ENCODE results near the genes OR10W1, OR5B17, OR5B3, GLYATL1B, FAM111A and OOSP2.

GRCh38 chr11:57776026-57776578 lies 14.5 kb downstream of the CTNND1 start:
- PRO-cap, 4 experiments = no peak in any of the 4 experiments
- RAMPAGE, long total RNA, 4 experiments = no peak in any of the 4 experiments

- PRO-cap, 4 experiments = no peak in any of the 4 experiments
- RAMPAGE, long total RNA, 4 experiments = no peak in any of the 4 experiments
These were observed 71.5 kb downstream of the CTNND1 start for GRCh38 chr11:57833073-57833461.

- PRO-cap, 4 experiments = no peak in any of the 4 experiments
- RAMPAGE, long total RNA, 4 experiments = no peak in any of the 4 experiments
These were observed at the start of gene OR10W1 for GRCh38 chr11:58268016-58268664. OR10W1 (minus strand) TSS chr11:58268260.

GRCh38 chr11:58358887-58359291 lies at the start of gene OR5B17:
OR5B17 (minus strand) TSS chr11:58359069.
- PRO-cap, 4 experiments = no peak in any of the 4 experiments
- RAMPAGE, long total RNA, 4 experiments = no peak in any of the 4 experiments

DNA sequence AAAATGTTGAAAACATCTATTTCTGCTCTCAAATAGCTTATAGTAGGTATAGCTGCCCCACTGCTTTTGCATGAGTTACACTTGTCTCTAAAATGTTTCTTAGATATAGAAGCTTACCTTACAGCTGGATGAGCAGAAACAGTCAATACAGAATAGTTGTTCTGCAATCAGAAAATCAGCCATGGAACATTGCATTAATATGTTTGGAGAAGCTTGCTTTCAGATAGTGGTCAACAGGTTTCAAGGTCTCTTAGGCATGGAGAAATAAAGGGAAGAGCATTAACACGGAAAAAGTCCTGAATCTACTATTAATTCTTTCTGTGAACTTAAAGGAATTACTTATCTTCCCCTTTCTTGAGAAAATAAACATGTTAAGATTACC lies at the start of gene OR5B3:
Gene OR5B3, minus strand, starts transcription at position 191 of the 382 bp plus-strand sequence.
- PRO-cap, 4 experiments = no peak in any of the 4 experiments
- RAMPAGE, long total RNA, 4 experiments = no peak in any of the 4 experiments

- PRO-cap, 4 experiments = no peak in any of the 4 experiments
- RAMPAGE, long total RNA, 4 experiments = no peak in any of the 4 experiments
These were observed 10.9 kb upstream of the GLYATL1 start for GRCh38 chr11:58928068-58929086.

DNA sequence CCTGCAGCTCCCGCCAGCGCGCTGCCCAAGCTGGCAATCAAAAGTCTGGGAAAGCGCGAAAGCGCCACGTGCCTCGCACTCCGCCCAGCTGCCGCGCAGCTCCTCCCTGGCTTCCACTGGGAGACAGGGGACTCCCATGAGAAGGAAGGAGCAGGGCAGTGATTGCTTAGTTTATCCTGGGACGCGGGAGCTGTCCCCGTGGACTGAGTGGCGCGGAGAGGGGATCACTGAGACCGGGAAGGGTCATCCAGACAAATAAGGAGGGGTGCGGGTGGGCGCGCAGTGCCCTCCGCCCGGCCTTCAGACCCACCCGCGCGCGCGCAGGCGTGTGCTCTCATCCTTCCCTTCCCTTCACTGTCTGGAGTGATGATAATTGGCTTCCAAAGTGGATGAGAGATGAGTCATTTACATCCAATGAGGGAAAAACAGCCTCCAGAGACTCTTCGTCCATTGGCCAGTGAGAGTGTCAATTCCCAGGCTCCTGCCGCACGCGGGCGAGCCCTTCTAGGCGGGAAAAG lies 23.1 kb upstream of the GLYATL1B start:
- PRO-cap, 4 experiments = no peak in any of the 4 experiments
- RAMPAGE, long total RNA, 4 experiments = no peak in any of the 4 experiments

DNA sequence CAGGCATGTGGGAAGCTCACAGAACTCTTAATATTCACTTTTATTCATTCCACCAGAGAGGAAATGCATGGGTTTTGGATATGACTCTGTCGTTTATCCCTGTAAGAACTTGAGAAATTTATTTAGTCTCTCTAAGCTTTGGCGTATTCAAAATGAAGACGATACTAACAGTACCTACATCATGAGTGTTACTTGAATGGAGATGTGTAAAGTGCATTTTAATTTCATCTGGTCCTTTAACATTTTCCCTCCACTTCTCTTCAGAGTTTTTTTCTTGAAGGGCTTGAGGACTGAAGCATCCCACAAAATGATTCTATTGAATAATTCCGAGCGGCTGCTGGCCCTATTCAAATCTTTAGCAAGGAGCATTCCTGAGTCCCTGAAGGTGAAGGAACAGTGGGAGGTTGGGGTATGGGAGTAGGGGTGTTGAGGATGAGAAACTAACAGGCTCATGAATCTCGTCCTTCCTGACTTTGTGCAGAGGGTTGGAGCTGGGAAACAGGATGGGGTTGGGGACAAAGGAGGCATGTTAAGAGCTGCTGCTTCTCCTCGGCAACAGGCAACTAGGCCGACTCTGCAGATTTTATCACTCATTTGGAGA lies at the start of gene GLYATL1B:
Gene GLYATL1B, plus strand, starts transcription at position 308 of the 601 bp plus-strand sequence.
- PRO-cap, 4 experiments = no peak in any of the 4 experiments
- RAMPAGE, long total RNA, 4 experiments = no peak in any of the 4 experiments

- PRO-cap, 4 experiments = peak in 4 of 4 experiments; most common plus-strand start chr11:59142703 (in 2); most common minus-strand start chr11:59142702 (in 4)
- RAMPAGE, long total RNA, 4 experiments = start-site peak on the plus strand in 4 of 4 experiments, at chr11:59142757-59143262 at its widest, 25 to 802 reads per replicate; start-site peak on the minus strand in 4 of 4 experiments, at chr11:59142711-59143090 at its widest, 21 to 83 reads per replicate
These were observed at the start of gene FAM111A for GRCh38 chr11:59142409-59143815. FAM111A (plus strand) TSS chr11:59142856.

DNA sequence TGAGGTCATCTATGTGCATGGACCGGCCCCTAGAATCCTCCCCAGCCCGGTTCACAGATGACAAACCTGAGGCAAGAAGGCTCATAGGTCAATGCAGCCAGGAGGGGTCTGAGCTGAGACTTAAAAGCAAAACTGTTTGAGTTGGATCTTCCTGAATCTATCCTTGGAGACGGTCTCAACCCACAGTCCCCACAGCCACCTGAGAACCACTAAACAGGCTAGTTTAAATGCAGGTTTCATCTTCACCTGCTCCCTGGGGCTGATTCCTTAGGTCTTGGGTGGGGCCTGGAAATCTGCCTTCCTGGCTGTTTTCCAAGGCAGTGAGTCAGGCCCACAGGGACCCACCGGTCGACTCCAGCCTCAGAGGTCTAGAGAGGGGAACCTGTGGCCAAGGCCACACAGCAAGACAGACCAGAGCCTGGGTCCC lies 55.3 kb upstream of the MPEG1 start:
- PRO-cap, 4 experiments = no peak in any of the 4 experiments
- RAMPAGE, long total RNA, 4 experiments = no peak in any of the 4 experiments

- PRO-cap, 4 experiments = no peak in any of the 4 experiments
- RAMPAGE, long total RNA, 4 experiments = no peak in any of the 4 experiments
These were observed 39.5 kb downstream of the OSBP start for GRCh38 chr11:59575687-59576779.

GRCh38 chr11:59577960-59578395 lies 37.6 kb downstream of the OSBP start:
- PRO-cap, 4 experiments = no peak in any of the 4 experiments
- RAMPAGE, long total RNA, 4 experiments = no peak in any of the 4 experiments

GRCh38 chr11:59775042-59775558 lies 19.9 kb downstream of the STX3 start:
- PRO-cap, 4 experiments = no peak in any of the 4 experiments
- RAMPAGE, long total RNA, 4 experiments = no peak in any of the 4 experiments

- PRO-cap, 4 experiments = no peak in any of the 4 experiments
- RAMPAGE, long total RNA, 4 experiments = no peak in any of the 4 experiments
These were observed 20.4 kb downstream of the MRPL16 start for GRCh38 chr11:59790062-59790749.

DNA sequence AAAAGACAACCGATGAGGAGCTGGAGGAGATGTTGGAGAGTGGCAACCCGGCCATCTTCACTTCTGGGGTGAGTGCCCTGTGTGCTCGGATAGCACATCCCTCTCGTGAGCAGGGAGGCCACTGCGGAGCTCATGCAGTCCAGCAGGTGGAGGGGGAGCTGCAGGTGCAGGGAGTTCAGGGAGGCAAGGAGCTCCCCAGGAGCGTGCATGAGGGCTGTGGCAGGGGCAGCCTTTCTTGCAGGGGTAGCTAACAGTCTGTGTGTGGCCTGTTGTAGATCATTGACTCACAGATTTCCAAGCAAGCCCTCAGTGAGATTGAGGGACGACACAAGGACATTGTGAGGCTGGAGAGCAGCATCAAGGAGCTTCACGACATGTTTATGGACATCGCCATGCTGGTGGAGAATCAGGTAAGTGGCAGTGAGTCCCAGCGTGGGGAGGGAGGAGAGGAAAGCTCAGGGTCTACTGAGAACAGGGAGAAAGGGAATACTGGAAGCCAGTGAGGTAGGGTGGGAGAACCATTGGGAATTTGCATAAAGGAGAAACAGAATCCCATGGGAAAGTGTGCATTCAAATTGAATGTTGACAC lies 17.4 kb downstream of the MRPL16 start:
- PRO-cap, 4 experiments = no peak in any of the 4 experiments
- RAMPAGE, long total RNA, 4 experiments = no peak in any of the 4 experiments

DNA sequence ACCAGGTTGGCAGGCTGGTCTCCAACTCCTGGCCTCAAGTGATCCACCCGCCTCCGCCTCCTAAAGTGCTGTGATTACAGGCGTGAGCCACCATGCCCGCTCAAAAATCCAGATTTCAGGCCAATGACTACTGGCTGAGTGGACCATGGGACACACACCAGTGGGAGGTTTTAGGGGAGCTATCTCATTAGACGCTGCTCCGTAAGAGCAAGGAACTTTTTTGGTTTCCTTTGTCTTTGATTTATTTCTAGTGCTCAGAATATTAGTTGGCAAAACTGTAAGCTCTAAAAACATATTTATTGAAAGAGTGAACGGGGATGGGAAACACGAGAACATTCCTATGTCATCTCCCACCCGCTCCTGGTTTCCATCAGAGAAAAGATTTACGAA lies 1.1 kb downstream of the MRPL16 start:
- PRO-cap, 4 experiments = peak in 3 of 4 experiments; most common plus-strand start position 306 of the sequence (in 3)
- RAMPAGE, long total RNA, 4 experiments = no peak in any of the 4 experiments

GRCh38 chr11:60040330-60040698 lies at the start of gene OOSP2:
OOSP2 (plus strand) TSS chr11:60040409.
- PRO-cap, 4 experiments = no peak in any of the 4 experiments
- RAMPAGE, long total RNA, 4 experiments = no peak in any of the 4 experiments

DNA sequence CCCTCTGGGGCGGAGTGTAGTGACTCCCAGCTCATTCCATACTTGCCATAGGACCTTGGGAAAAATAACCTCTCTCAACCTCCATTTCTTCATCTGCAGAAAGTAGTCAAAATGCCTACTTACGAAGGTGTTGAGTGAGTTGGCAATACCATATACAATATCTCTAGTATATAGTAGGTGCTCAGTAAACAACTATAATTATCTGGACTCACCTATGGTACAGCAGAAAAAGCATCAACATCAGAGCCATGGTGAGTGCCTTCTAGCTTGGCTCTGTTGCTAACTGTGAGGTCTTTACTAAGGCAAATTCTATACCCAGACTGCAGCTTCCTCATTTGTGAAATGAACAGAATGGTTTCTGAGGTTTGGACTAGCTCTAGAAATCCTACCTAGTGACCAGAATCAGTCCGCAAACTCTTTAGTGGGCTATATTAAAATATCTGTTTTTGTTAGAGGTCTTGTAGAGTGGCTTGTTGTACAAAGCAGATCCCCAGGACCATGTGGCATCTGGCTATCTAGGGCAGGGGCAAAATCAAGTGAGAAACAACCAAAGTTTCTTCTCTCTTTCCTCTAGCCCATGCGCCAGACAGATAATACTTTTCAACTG lies 3.7 kb downstream of the MS4A1 start:
- PRO-cap, 4 experiments = peak in 1 of 4 experiments; most common minus-strand start position 285 of the sequence (in 1)
- RAMPAGE, long total RNA, 4 experiments = no peak in any of the 4 experiments

GRCh38 chr11:60482282-60482732 lies 10.3 kb upstream of the MS4A12 start:
- PRO-cap, 4 experiments = peak in 3 of 4 experiments; most common plus-strand start chr11:60482603 (in 3); most common minus-strand start chr11:60482506 (in 2)
- RAMPAGE, long total RNA, 4 experiments = no peak in any of the 4 experiments

DNA sequence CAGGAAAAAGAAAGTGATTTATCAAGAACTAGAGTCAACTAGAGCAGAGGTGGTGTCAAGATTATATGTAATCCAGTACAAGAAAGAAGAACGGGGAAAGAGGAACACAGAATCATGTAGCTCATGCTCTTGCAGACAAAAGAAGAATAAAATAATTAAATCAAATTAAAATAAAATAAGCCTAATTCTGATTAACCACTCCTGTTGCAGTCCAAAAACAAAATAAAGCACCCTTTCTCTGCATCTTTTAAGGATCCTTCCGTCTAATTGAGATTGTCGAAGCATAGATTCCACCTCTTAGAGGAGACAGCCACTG lies 10.0 kb downstream of the MS4A12 start:
- PRO-cap, 4 experiments = no peak in any of the 4 experiments
- RAMPAGE, long total RNA, 4 experiments = no peak in any of the 4 experiments